LNCaP clone FGC (cell line): ENCODE results near the genes UPK3A and FAM118A.

DNA sequence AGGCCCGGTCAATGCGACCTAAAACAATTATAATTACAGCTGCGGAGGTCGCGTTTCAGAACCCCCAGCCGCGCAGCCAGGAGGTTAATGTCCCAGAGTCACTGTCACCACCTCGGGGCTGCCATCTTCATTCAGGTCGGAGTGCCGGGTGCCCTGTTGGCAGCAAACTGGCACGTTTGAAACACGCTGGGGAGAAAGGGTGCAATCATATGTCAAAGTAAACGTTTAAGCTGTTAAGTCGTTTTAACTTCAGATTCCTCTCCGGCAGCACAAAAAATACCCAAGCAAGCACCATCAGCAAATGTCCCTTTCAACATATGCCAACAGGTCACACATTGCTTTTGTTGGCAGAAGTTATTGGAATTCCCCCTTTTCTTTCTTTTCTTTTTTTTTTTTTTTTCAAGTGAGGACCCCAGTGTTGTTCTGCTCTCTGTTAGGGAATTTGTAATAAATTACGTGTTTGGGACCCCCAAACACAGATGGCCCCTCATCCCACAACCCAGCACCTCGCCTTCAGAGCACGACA lies 871 bp upstream of the PHF21B start:
- RRBS, 2 experiments: 16 to 30% methylated on average over 4 of the region's 18 CpGs

DNA sequence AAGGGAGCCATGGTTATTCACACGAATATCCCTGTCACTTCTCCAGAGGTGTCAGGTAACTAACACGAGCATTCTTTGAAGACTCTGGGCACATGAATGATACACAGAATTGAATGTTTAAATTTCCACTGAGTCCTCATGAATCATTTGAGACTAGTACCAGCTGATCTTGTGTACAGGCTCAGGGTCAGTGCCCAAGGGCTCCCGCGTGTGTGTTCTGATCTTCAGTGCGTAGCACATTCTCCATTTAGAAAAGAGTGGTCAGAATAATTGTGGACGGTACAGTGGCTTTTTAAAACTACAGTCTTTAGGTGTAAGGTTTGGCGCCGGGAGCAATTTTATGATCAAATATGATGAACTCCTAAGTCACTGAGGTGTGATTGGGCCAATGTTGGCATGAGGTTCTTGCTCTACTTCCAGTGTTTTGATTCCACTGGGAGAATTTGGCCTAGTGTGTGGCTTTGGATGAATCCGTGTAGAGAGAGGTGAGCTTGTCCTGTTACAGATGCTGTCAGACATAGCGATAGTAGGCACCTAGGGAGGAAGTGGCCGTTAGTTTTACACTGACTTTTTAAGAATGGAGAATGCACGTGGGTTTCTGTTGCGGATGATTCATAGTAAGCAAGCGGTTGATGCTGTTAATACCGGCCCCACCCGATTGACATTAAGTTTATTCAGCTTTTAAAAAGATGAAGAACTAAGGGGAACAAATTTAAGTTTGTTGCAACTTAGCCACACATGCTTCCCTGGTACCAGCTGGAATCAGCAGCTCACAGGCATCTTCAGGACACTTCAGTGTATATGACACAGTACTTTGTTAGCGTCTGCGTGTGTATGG lies 22.2 kb downstream of the NUP50 start:
- RRBS, 2 experiments: no CpG with 5 or more reads among the region's 18 CpGs

DNA sequence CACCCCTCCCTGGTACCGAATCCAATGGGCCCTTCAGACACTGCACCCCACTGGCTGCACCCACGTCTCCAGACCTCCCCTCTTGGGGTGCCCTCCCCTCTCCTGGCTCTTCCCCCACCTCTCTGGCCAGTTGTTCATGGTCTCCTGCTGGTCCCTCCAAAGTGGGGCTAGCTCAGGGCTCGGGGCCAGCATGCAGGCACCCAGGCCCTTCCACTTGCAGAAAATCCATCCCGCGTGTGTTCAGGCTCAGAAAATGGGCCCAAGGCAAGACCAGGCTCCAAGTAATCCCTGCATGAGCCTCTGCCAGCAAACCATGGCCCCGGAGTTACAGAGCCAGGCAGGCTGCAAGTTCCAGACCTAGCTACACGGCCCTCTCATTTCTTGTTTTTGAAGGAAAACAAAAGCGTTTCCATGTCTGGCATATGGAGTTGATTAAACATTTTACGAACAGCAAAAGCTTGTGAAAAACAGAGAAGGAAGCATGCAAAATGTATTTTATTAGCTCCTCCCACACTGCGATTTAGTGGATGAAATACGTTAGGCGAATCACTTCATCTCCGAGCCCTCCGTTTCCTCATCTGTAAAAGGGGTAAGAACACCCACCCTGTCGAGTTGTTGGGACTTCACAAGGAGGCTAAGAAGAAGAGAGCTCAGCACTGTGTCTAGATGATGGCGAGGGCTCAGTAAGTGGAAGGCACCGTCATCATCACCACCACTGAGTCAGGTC lies 29.7 kb downstream of the KIAA0930 start:
- RRBS, 2 experiments: no CpG with 5 or more reads among the region's 17 CpGs

DNA sequence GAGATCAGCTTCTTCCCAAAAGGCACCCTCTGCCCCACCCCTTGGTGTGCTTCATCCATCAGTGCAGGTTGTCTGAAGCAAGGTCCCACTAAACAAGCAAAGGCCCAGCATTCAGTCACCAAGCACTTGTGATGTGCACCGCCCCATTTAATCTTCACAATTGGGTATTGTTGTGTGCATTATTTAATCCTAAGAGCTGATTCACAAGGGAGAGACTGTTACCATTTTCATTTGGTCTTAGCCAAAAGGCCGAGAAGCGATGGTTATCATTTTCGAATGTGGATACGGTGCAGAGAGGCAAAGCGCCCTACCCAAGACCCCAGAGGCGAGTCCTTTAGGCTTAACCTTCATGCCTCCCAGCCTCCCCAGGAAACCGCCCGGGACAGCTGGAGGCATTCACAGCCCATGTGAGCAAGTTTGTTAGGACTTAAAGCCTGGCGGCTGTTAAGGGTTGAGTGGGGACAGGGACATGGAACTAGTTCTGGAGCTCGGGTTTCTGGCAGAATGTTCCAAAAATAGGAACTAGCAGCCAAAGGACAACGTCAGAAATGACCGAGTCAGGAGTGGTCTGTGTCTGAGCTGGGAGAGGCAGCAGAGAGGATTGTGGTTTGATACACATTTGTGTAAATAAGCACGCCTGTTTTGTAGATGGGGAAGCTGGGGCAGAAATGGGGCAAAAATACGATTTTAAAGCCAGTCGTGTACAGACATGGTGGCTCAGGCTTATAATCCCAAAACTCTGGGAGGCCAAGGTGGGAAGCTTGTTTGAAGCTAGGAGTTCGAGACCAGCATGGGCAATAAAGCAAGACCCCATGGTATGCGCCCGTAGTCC lies 12.9 kb upstream of the UPK3A start:
- RRBS, 2 experiments: no CpG with 5 or more reads among the region's 19 CpGs

DNA sequence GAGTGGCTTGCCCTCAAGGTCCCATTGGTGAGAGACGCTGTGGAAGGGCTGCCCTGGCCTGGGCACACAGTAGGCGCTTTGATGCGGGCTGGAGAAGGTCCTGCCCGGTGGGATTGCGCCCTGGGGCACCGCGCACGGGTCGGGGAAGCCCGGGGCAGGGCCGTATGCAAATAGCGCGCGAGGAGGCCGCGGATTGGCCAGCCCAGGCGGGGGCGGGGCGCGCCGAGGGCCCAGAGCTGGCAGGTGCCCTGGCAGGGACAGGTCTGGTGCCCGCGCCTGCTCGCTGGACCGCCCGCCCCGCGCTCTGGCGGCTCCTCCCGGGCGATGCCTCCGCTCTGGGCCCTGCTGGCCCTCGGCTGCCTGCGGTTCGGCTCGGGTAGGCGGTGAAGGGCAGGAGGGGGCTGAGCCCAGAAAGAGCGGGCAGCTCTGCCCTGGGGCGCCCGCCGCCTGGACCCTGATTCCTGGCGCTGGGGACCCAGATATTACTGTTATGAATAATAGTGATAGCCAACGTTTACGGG lies at the start of gene UPK3A:
Gene UPK3A (plus strand): TSS at position 260 of the 521 bp plus-strand sequence.
- RRBS, 2 experiments: 1 to 3% methylated on average over 7 of the region's 44 CpGs

DNA sequence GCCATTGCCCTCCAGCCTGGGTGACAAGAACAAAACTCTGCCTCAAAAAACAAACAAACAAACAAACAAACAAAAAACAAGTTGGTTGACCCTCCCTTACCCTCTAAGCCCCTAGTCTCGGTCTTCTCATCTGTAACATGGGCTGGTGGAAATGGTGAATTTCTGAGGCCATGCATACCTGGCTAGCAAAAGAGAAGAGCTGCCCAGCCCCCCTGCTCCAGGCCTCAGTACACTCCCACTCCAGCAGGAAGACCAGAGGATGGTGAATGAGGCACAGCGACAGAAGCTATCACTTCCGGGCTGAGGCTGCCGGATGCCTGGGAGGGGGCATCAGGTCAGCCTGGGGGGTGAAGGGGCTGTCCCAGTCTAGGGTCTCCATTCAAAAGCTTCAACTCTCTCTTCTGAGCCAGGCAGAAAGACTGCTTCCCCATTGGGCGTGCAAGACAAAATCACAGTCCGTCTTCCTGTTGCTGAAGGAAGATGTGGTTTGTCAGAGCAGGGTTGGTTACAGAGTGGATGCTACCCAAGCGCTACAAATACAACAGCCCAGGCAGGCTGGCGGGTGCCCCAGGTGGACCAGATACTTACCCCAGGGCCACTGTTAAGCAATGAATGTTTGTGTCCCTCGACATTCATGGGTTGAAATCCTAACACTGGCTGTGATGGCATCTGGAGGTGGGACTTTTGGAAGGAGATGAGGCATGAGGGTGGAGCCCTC lies 11.8 kb downstream of the UPK3A start:
- RRBS, 2 experiments: no CpG with 5 or more reads among the region's 9 CpGs

DNA sequence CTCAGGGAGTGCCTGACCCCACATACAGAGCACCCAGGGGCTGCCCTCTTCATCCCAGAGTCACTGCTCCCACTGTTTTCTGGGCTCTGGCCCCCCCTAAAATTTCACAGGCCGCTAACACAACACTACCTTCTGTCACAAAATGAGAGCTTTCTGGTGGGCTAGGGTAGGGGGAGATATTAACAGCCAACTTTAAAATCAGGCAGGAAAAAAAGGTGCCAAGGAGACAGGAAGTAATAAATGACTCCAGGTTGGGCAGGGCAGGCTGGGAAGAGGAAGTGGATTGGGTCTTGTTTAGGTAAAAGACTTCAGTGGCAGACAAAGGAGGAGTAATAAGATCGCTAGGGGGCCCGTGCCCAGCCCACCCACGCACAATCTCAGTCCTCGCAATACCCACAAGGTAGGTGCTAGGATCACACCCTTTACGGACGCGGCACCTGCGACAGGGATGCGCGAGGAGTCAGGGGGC lies 1.0 kb upstream of the FAM118A start:
- RRBS, 2 experiments: no CpG with 5 or more reads among the region's 11 CpGs

DNA sequence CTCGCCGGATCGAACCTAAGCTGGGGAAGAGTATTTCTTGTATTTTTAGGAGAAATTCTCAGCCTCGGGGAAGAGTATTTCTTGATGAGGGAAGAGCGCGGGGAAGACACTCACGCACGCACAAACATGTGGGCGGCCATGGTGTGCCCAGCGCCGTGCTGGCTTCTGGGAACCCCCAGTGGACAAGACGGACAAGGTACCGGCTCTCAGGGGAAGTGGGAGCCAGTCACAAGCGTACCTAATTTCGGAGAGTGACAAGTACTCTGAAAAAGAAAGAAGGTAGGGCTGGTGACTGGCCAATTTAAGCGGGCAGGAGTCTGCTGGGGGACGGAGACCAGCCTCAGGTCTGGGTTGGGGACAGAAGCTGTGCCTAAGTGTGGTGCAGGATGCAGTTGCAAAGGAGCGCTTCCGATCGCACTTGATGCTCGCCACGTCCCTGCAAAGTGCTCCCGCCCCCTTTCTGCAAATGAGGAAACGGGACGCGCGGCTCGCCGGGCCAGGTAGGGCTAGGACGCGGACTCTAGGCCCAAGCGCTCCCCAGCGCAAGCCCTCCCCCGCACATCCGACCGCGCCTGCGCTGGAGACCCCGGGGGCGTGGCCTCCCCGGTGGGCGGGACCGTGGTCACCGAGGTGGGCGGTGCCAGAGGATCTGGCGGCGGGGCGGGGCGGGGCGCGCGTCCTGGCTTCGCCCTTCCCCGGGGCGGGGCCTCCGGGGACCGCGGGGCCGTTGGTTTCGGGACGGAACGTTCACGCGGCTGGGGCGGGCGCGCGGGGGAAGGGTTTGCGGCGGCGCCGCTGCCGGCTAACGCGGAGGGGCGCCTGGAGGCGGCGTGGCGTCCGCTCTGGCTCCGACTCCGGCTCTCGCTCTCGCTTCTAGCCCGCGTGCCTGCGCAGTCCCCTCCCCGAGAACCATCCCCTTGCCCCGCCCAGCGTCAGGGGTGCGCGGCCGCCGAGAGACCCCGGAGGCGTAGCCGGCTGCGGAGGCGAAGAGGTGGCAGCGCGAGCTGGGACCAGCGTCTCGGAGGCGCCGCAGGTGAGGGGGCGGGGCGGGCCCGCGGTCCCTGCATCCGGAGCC lies at the start of gene FAM118A:
Gene FAM118A (plus strand): TSS at position 784 of the 1,075 bp plus-strand sequence.
- RRBS, 2 experiments: under 1% methylated on average over 65 of the region's 110 CpGs

GRCh38 chr22:45322672-45323465 lies 13.1 kb downstream of the FAM118A start:
- RRBS, 2 experiments: 95% methylated on average over 10 of the region's 28 CpGs

- RRBS, 2 experiments: no CpG with 5 or more reads among the region's 6 CpGs
Measured at GRCh38 chr22:45328691-45329237, 19.0 kb downstream of the FAM118A start.

DNA sequence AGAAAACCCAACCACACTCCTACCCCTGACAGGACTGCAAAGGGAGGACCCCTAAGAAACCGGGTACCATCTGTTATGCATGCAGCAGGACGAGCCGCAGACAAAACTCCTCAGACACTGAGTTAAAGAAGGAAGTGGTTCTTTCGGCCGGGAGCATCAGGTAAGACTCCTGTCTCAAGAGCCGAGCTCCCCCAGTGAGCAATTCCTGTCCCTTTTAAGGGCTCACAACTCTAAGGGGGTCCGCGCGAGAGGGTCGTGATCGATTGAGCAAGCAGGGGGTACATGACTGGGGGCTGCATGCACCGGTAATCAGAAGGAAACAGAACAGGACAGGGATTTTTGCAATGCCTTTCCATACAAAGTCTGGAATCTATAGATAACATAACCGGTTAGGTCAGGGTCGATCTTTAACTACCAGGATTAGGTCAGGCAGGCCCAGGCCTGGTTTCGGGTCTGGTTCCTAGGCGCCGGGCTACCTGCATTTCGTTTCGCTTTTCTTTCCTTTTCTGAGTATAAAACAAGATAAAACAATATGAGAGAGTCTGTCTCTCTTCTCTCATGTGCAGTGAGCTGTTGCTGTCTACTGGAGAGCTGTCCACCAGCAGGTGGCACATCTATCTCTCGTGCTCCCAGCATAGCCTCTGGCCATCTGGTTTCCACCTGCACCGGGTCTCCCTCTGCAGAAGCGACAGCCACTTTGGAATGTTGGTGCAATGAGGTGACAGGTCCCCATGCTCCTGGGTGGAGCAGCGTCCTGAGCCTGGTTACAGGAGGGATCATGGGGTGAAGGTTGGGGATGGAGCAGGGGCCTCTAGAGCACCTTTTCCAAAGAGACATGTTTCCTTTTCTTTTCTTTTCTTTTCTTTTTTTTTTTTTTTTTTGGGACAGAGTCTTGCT lies 27.5 kb downstream of the RIBC2 start:
- RRBS, 2 experiments: 32 to 52% methylated on average over 6 of the region's 23 CpGs

GRCh38 chr22:45468855-45469305 lies 33.8 kb upstream of the FBLN1 start:
- RRBS, 2 experiments: no CpG with 5 or more reads among the region's 8 CpGs

GRCh38 chr22:45524788-45525281 lies 22.2 kb downstream of the FBLN1 start:
- RRBS, 2 experiments: no CpG with 5 or more reads among the region's 10 CpGs

GRCh38 chr22:45533593-45534096 lies 31.0 kb downstream of the FBLN1 start:
- RRBS, 2 experiments: no CpG with 5 or more reads among the region's 22 CpGs

DNA sequence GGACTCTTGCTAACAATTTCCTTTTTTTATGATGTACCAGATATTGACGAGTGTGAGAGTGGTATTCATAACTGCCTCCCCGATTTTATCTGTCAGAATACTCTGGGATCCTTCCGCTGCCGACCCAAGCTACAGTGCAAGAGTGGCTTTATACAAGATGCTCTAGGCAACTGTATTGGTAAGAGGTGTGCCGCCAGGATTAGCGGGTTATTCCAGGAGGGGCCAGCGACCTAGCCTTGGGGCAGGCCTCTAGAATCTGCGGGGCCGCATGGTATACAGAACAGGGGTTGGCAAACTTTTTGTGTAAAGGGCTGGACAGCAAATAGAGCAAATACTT lies 32.4 kb downstream of the FBLN1 start:
- RRBS, 2 experiments: no CpG with 5 or more reads among the region's 9 CpGs

DNA sequence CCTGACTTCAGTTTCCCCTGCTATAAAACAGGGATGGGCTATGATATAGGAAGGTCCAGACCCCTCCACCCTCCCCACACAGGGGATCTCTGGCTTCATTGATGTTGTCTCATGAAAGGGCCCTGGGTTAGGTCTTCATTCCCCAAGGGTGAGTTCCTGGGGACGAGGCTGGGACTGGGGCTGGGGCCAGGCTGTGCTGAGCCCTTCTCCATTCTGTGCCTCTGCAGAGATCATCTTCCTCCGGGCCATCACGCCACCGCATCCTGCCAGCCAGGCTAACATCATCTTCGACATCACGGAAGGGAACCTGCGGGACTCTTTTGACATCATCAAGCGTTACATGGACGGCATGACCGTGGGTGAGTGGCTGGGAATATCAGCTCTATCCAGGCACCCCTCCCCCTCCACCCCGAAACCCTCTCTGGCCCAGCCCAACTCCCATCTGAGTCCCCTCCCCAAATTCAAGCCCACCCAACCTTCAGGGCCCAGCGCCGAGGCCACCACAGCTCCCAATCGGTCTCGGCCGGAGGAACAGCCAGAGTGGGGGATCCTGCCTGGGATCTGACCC lies 74.2 kb downstream of the FBLN1 start:
- RRBS, 2 experiments: no CpG with 5 or more reads among the region's 16 CpGs

DNA sequence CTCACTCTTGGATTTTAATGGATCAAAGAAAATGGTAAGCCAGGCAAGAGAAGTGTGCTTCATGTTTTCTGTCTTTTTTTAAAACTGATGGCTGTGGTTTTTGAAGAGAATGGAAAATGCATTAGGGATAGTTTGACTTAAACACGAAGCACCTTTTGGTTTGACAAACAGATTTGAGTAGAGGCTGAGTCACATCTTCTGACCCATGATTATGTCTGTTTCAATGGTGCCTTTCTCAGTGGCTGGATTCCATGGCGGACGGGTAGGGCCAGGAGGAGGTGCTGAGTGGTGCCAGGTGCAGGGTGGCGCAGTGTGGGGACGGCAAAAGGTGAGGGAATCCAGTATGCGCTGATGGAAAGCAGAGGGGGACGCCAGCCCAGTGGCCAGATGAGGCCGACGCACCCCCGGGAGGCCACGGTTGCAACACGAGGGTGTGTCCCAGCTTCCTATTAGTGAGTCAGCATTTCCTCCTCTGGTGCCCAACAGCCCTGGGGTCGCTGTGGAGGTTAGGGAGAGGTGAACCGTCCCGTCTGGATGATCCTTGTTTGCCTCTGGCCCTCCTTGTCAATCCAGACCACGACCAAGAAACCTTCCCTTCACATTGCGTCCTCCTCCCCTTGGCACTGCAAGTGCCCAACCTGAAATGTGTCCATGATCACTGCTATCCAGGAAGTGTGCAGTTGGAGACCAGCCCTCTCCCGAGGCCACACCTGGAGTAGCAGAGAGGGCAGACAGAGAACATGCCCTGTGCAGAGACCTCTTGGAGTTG lies 32.7 kb upstream of the ATXN10 start:
- RRBS, 2 experiments: no CpG with 5 or more reads among the region's 18 CpGs

- RRBS, 2 experiments: no CpG with 5 or more reads among the region's 6 CpGs
Measured at GRCh38 chr22:45639529-45639870, 32.1 kb upstream of the ATXN10 start.

- RRBS, 2 experiments: no CpG with 5 or more reads among the region's 11 CpGs
Measured at GRCh38 chr22:45672999-45674277, 1.8 kb downstream of the ATXN10 start.

- RRBS, 2 experiments: no CpG with 5 or more reads among the region's 4 CpGs
Measured at GRCh38 chr22:45777515-45778114, 106.0 kb downstream of the ATXN10 start.